AG10803 (cell line): ENCODE measurements around the genes PDYN, IDH3B and C20orf141.

DNA sequence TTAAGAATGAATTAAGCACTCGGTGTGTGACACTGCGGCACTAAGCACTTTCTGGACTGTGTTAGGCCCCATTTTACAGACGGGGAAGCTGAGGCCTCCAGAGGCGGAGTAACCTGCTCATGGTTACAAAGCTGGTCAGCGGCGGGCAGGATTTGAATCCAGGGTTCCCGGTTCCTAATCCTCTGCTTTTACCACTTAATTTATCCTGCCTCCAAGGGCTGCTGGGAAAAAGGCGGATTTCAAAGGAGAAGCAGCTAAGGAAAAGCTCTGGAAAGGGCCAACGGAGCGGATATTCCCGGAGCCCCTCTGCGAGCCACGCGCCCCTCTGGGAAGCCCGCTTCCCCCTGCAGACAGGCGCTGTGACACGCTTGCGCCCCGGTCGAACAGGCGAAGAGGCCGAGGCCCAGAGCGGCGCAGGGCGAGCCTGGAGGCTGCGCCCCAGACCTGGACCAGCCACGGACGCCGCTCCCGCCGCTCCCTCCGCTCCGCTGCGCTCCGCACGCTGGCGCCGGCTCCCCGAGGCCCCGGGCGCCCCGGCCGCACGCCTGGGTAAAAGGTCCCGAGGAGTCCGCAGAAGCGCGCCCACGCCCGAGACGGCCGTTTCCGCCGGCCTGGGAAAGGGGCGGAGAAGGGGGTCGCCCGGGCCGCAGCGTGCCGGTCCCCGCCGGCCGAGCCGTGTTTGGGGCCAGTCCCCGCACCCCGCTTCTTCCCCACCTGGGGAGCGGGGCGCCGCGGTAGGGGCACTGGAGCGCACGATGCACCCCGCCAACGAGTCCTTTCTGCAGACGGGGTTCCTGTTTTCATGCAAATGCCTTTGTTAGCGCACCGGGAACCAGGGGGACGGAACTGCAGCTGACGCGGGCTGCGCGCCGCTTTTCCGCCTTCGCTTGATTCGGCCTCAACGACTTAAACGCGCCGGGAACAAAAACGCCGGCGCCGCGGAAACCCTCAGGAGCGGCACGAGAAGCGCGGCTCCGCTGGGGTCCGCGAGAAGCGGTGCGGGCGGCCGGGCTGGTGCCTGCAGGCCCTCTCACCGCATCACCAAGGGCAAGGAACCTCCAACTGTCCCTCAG, 92.0 kb upstream of the SIRPA start:
- RRBS = 2% methylated on average over 43 of the region's 107 CpGs

GRCh38 chr20:1824873-1825398, 70.3 kb upstream of the SIRPA start:
- RRBS = no CpG with 5 or more reads among the region's 6 CpGs

- RRBS = no CpG with 5 or more reads among the region's 3 CpGs
These were observed 66.7 kb upstream of the SIRPA start for GRCh38 chr20:1828458-1829012.

DNA sequence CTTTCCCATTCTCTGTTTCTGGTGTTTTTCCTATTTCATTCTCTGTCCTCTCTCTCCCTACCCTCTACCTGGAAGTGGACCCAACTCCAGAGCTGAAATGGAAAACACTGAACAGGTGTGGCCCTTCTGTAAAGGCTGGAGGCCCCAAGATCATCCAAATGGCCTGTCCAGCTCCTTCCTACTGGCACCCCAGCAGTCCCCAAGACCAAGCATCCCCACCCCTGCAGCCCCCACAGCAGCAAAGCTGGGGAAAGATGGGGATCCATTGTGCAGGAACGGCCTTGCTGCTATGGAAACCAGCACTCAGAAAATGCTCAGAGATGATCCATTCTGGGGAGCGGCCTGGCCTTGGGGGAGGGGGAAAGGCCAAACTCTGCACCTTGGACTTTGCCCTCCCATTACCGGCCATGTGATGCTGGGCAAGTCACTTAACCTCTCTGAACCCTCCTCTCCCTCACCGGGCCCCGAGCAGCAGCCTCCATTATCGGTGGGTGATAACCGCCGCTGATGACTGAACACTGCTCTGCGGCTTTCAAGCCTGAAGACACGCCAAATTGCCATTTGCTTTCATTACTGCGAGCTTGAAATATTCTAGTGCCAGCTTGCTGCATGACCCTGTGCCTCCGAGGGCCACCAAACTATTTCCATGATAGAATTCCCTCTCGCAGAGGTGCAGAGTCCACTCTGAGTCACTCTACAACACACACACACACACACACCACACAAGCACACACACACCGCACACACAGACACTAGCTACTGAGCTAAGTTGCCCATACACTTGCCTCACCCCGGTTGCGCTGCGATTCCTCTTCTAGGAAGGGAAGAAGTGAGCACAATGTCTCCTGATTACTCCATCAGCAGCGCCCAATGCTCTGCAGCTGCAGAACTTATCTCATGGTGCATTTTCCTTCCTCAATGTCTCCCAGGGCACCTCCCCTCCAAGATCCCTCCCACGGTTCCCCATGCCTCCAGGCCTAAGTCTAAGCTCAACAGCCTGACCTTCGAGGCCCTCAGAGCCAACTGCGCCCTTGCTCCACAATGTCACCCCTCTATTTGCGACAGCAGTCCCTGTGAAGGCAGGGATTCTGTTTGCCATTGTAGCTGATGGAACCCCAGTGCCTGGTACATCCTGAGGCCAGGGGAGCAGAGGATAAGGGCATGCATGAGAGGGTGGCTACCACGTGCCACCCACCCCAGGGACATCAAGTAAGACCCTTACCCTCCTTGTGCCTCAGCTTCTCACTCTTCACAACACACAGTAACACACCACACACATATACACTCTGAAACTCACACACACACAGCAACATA, 20.5 kb upstream of the SIRPA start:
- RRBS = no CpG with 5 or more reads among the region's 23 CpGs

DNA sequence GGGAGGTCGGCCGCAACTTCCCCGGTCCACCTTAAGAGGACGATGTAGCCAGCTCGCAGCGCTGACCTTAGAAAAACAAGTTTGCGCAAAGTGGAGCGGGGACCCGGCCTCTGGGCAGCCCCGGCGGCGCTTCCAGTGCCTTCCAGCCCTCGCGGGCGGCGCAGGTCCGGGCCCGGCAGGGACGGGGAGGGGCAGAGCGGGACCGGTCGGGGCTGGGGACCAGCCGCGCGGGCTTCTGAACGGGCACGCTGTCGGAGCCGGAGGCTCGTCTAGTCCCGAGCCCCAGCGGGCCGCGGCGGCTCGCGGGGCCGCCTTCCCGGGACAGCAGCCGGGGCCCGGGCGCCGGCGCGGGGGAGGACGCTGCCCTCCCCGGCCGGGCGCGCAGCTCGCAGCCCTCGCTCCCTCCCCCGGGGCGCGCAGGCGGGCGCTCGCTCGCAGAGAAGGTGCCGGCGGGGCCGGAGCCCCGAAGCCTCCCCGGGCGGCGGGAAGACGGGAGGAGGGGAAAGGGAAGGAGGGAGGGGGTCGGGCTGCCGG, 786 bp upstream of the SIRPA start:
- RRBS = 2% methylated on average over 39 of the region's 69 CpGs

DNA sequence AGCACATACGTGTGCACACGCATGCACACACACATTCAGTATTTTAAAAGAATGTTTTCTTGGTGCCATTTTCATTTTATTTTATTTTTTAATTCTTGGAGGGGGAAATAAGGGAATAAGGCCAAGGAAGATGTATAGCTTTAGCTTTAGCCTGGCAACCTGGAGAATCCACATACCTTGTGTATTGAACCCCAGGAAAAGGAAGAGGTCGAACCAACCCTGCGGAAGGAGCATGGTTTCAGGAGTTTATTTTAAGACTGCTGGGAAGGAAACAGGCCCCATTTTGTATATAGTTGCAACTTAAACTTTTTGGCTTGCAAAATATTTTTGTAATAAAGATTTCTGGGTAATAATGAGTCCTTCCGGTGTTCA, 44.3 kb downstream of the SIRPA start:
- RRBS = no CpG with 5 or more reads among the region's 5 CpGs

DNA sequence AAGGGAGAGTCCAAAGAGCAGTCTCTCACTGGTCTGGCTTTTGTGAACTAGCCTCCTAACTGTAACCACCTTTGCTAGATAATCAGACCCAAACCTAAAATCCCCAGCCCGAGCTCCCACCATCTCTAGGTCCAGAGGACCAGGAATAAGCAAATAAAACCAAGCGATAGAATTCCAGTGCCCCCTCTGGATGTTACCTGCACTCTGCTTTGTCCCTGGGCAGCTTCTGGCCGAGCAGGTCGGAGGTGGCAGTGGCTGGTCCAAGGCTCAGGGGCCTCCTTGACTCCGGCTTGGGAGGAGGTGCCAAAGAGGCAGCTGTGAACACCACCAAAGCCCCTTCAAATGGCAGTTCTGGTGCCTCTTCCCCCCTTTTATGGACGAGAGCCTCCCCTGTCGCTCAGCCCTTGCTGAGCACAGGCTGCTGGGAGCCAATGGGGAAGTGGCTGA, at the start of gene PDYN:
PDYN (minus strand) TSS at position 345 of the 447 bp plus-strand sequence.
- RRBS = no CpG with 5 or more reads among the region's 7 CpGs

DNA sequence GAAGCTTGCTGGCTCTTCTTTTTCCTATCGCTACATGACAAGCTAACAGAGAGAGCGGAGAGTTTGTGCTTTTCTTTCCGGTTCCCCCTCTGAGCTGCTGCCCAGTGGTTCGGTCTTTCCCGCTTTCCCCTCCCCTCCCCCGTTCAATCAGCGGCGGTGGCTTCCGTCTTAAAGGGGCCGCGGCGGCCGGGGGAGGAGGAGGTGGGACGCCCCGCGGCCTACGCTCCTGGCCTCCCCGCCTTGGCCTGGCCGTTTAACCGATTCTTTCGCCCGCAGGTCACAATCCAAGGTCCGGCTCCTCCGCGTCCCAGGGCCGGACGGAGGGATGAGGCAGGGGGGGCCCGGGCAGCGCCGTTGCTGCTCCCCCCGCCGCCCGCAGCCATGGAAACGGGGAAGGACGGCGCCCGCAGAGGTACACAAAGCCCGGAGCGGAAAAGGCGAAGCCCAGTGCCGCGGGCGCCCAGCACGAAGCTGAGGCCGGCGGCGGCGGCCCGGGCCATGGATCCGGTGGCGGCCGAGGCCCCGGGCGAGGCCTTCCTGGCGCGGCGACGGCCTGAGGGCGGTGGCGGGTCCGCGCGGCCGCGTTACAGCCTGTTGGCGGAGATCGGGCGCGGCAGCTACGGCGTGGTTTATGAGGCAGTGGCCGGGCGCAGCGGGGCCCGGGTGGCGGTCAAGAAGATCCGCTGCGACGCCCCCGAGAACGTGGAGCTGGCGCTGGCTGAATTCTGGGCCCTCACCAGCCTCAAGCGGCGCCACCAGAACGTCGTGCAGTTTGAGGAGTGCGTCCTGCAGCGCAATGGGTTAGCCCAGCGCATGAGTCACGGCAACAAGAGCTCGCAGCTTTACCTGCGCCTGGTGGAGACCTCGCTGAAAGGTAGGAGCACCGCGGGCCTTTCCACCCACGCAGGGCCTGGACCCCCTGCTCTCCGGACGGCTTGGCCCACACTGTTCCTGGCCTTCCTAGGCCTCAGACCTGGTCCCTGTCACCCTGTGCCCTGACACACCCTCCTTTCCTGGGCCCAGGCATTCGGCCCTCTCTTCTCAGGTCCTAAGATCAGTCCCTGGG, 1.2 kb downstream of the STK35 start:
- RRBS = under 1% methylated on average over 34 of the region's 99 CpGs

- RRBS = no CpG with 5 or more reads among the region's 14 CpGs
These were observed 59.4 kb upstream of the TGM3 start for GRCh38 chr20:2236325-2236909.

GRCh38 chr20:2483743-2484371, 13.3 kb upstream of the SNRPB start:
- RRBS = no CpG with 5 or more reads among the region's 12 CpGs

DNA sequence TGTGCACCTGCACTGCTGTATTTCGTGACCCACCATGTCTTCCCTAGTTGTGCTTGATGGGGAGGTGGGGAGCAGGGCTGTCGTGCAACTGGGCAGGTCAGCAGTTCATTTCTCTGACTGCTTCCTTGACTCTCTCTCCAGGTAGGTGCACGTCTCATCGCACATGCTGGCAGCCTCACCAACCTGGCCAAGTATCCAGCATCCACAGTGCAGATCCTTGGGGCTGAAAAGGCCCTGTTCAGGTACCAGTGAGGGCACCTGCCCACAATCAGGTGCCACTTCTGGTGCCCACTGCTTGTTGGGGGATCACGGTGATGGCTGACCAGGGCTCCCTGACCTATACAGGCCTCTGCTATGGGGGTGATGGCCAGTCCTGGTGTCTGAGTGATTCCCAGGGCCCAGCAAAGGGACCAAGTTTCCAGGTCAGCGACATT, 3.4 kb downstream of the NOP56 start:
- RRBS = no CpG with 5 or more reads among the region's 6 CpGs

GRCh38 chr20:2664097-2664394, at the start of gene IDH3B:
Gene IDH3B, minus strand, starts transcription at chr20:2664216.
- RRBS = 2% methylated on average over 11 of the region's 23 CpGs

DNA sequence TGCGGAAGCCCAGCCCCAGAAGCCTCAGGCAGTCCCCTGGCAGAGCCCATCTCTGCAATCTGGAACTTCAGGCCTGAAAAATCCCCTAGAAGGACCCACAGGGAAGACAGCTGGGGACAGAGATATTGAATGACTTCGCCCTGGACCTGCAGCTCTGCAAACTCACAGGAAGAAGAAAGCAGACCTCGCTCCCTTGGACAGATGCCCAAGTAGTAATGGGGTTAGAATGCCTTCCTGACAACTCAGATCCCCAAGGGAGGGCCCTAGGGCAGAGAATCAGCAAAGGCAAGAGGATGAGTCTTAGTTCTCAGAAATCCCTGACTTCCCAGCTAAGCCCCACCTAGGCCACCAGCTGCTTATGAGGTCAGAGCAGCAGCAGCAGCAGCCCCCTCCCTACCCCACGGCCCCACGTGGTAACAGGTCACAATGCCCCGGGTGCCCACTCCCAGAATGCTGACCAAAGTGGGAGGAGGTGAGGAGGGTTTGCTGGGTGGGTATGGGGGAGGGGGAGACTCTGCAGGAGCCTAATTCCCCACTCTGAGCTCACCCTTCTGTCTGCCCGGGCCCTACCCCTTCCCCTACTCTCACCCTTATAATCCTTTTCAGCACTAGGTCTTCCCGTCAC, at the start of gene C20orf141:
C20orf141 (plus strand) TSS at position 442 of the 625 bp plus-strand sequence.
- RRBS = 72% methylated on average over 2 of the region's 8 CpGs

GRCh38 chr20:2819973-2820894, 4.1 kb downstream of the TMEM239 start:
- RRBS = 23% methylated on average over 4 of the region's 32 CpGs

GRCh38 chr20:2821146-2821910, 5.2 kb downstream of the TMEM239 start:
- RRBS = 6% methylated on average over 20 of the region's 47 CpGs

- RRBS = no CpG with 5 or more reads among the region's 8 CpGs
These were observed 59.4 kb upstream of the GNRH2 start for GRCh38 chr20:2983588-2984918.

DNA sequence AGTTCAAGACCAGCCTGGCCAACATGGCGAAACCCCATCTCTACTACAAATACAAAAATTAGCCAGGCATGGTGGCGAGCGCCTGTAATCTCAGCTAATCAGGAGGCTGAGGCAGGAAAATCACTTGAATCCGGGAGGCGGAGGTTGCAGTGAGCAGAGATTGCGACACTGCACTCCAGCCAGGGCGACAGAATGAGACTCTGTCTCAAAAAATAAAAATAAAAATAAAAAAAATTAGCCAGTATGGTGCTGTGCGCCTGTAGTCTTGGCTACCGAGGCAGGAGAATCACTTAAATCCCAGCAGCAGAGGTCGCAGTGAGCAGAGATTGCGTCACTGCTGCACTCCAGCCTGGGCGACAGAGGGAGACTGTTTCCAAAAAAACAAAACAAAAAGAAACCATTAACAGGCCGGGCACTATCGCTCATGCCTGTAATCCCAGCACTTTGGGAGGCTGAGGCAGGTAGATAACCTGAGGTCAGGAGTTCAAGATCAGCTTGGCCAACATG, 33.3 kb upstream of the AVP start:
- RRBS = no CpG with 5 or more reads among the region's 14 CpGs

DNA sequence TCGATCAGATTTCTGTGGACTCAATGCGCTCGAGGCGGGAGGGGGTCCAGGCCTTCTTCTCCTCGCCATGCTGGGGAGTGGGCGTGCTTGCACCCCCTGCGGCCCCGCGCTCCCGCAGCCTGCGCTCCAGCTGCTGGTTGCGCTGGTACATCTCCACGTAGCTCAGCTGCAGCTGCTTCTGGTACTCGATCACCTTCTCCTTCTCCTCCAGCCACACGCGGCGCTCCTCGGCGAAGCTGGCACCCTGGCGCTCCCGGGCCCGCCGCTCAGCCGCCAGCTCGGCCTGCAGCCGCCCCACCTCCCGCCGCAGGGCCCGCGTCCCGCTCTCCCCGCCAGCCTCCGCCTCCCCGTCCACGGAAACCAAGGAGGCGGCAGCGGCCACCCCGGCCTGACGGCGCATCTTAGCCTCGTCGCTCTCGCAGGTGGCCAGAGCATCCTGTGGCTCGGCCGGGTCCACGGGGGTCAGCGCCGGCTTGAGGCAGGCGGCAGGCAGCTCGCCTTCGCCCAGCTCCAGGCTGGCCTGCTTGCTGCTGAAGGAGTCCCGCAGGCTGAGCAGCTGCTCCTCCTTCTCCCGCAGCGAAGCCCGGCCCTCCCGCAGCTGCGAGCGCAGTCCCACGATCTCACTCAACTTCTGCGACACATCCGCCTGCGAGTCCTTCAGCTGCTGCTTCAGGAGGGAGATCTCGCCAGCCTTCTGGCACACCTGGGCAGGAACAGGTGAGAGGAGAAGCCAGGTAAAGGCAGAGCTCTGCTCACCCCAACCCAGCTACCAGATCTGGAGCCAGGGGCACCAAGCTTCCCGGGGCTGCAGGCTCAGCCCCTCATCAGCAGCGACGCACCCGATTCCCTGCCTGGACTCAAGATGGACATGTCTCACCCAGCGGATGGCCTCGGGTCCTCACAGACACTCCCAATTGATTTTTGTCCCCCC, 5.0 kb upstream of the FASTKD5 start:
- RRBS = 75% methylated on average over 8 of the region's 69 CpGs

- RRBS = no CpG with 5 or more reads among the region's 16 CpGs
These were observed 11.0 kb upstream of the SLC4A11 start for GRCh38 chr20:3249822-3250539.

DNA sequence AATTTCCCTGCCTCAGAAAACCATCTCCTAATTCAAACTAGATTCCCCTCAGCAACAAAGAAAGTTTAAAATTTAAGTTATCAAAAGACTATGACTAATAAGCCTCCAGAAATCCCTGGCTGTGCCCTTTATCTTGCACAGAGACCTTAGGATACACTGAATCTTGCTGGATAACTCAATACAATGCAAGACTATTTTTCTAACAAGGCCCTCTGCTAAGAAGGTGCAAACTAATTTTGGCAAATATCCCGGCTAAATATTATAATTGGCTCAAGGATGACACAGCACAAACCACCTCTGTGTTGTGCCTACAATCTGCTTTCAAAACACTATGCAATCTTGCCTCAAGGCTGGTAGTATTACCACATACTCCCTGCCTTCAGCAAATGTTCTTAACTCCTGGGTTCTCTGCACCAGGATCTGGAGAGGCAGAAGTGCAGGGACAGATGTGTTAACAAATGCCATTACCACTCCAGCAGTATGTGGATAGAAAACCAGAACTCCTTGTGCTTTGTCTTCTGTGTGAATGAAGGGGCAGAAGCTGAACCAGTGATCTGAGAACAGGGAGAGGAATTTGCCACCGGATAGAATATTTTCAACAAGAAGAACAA, 74.0 kb upstream of the SLC4A11 start:
- RRBS = no CpG with 5 or more reads among the region's 2 CpGs